ENCODE results near the gene MTLN.

GRCh38 chr2:105893312-105893817, 148.7 kb downstream of the NCK2 start:
- PRO-cap, result no peak

DNA sequence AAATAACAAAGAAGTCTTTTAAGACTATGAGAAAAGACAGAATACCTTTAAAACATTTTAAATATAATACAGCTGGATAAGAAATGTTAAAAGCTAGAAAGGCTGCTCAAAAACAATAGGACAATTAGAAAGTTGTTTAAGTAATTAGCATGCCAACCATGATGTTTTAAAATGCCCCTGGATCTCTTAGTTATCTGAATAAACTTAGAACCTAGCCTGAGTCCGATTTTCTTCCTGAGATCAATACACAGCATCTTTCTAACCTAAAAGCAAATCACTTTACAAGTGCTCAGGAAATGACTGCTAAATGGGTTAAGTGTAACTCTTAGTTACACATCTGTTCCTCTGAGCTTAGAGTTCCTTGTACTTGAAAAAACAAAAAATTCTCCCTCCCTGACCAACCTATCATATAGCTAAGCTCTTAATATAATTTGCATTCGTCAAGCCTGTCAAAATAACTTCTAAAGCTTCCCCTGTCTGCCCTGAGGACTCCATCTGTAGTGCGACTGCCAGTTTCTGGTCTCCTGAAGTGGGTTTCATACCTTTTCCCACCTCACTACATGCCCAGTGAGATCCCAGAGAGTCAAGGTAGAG, 130.5 kb upstream of the ECRG4 start:
- PRO-cap, result no peak

DNA sequence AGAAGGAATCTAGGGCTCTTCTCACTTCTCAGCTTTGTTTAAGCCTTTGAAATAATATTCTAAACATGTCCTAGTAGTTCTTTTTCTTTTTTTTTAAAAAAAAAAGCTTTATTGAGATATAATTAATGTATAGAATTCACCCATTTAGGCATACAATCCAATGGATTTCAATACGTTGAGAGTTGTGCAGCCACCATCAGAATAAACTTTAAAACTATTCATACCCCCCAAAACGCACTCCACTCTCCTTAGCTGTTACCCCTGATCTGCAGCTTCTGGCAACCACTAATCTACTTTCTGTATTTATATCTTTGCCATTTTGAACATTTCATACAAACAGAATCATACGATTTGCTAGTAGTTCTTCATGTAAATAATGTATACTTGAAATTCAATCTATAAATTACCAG, 85.2 kb downstream of the RGPD3 start:
- PRO-cap, result no peak

- PRO-cap, result no peak
Observed at GRCh38 chr2:107747112-107747370, 79.7 kb upstream of the RGPD4 start.

GRCh38 chr2:107748190-107748675, 78.5 kb upstream of the RGPD4 start:
- PRO-cap, result no peak

GRCh38 chr2:108377048-108377430, 715 bp upstream of the SULT1C4 start:
- PRO-cap, result no peak

DNA sequence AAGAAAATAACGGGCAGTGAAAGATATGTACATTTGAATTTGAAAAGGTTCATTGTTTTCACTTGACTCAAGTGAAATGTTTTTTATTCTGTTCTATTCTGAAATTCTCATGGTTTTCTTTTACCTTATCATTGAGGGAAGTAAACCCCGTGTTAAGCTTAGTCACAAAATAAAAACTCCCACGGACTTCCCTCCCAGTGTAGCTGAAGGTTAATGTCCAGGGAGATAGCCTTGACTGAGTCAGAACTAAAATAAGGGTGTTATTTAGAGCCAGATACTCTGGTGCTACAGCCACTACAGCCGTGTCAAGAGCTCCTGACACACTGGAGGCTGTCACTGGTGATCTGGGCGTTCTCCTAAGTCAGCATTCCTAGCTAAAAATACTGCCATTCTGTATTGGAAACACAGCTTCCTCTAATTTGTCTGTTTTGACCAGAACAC, 82.0 kb upstream of the RANBP2 start:
- PRO-cap, result bidirectional peak, plus-strand start at position 294 of the sequence, minus-strand start at position 237 of the sequence

GRCh38 chr2:108775660-108776178, 10.9 kb upstream of the CCDC138 start:
- PRO-cap, result no peak

DNA sequence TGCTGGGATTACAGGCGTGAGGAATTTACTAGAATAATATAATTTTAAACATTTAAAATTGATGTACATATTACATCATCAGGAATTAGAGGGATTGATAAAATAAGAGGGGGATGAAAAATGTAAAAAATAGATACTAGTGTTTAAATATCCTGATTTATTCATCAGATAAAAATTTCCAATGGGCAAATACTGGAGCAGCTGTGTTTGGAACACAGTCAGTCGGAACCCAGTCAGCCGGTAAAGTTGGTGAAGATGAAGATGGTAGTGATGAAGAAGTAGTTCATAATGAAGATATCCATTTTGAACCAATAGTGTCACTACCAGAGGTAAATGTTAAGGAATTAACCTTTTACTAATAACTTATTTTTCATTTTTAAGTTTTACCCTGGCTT, 5.5 kb upstream of the CCDC138 start:
- PRO-cap, result no peak

DNA sequence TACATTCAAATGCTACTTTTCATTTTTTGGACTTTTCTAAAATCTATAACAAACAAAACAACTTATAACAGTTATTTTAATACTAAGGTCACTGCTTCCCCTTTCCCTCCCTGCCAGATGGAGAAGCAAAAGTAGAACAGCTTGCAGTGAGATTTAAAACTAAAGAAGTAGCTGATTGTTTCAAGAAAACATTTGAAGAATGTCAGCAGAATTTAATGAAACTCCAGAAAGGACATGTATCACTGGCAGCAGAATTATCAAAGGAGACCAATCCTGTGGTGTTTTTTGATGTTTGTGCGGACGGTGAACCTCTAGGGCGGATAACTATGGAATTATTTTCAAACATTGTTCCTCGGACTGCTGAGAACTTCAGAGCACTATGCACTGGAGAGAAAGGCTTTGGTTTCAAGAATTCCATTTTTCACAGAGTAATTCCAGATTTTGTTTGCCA, 4.1 kb upstream of the CCDC138 start:
- PRO-cap, result no peak

DNA sequence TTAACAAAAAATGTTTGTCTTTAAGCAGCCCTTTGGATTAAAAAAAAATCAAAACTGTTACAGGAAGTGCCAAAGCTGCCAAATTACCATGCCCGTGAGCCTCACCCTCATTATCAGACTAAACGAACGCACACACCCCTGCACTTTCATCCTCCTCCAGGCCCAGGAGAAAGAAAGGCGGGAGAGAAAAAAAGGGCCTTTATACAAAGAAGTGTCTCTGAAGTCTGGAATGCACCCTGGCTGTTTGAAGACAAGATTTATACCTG, 31.1 kb downstream of the EDAR start:
- PRO-cap, result no peak

DNA sequence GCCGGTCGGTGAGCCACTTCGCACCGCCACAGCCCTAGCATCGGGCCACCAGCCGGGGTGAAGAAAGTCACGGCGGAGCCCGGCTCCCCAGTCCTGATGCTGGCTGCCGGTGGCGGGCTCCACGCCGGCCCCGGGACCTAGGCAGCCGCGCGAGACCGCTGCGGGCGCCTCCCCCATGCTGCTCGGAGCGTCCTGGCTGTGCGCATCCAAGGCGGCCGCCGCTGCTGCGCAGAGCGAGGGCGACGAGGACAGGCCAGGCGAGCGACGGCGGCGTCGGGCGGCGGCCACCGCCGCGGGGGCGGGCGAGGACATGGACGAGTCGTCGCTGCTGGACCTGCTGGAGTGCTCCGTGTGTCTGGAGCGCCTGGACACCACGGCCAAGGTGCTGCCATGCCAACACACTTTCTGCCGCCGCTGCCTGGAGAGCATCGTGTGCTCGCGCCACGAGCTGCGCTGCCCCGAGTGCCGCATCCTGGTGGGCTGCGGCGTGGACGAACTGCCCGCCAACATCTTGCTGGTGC, 421 bp downstream of the SH3RF3 start:
- PRO-cap, result no peak

GRCh38 chr2:109230677-109231323, 101.8 kb downstream of the SH3RF3 start:
- PRO-cap, result no peak

- PRO-cap, result no peak
Observed at GRCh38 chr2:109503743-109504423, 109.9 kb downstream of the SEPTIN10 start.

GRCh38 chr2:109513936-109514718, 99.6 kb downstream of the SEPTIN10 start:
- PRO-cap, result bidirectional peak, plus-strand start at chr2:109514252, minus-strand start at chr2:109514137; unidirectional peak, plus-strand start at chr2:109514252; unidirectional peak, plus-strand start at chr2:109514323

- PRO-cap, result no peak
Observed at GRCh38 chr2:109601551-109602210, 12.1 kb downstream of the SEPTIN10 start.

GRCh38 chr2:109674979-109675507, 60.9 kb downstream of the SOWAHC start:
- PRO-cap, result no peak

- PRO-cap, result no peak
Observed at GRCh38 chr2:109680724-109681503, 66.8 kb downstream of the SOWAHC start.

- PRO-cap, result bidirectional peak, plus-strand start at chr2:110212601, minus-strand start at chr2:110212547
Observed at GRCh38 chr2:110211905-110212989, at the start of gene MTLN. MTLN (minus strand) TSS chr2:110212547.

GRCh38 chr2:110299088-110299338, 86.7 kb upstream of the MTLN start:
- PRO-cap, result no peak

Measured in osteocyte (in vitro differentiated cells).